Measurements from ENCODE around the genes PLGRKT and ERMP1.

DNA sequence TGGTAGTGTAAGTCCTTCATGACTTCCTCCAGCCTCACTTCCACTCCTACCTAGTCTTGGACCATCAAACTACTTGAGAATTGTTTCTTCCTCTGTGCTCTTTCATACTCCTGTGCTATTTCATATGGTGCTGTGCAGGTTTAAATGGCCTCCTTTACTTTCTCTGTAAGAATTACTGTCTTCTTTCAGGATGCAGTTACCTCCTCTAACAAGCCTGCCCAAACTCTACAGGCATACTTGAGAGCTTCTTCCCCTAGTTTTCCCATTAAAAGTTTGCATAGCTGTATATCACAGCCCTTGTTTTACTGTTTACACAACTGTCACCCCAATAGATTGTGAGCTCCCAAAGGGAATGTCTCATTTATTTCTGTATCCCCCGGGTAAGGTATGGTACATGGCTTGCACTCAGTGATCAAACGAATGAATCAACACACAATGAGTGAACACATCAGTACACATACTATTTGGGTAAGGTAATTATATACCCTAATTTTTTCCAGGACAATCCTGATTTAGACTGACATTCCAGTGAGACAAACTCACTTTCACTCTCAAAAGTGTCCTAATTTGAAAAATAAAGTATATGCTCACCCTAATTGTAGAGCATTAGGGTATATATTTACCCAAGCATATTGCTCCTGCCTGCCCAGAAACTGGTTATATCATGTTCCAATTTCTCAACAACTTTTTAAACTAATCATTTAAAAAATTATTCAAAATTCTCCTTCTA, 190.0 kb downstream of the GLIS3 start:
CAGE:
- cytosol, long polyA minus RNA: no peak
- cytosol, long polyA plus RNA: no peak
- long polyA plus RNA: no peak
- nucleus, long polyA minus RNA: no peak
- nucleus, long polyA plus RNA: no peak

DNA sequence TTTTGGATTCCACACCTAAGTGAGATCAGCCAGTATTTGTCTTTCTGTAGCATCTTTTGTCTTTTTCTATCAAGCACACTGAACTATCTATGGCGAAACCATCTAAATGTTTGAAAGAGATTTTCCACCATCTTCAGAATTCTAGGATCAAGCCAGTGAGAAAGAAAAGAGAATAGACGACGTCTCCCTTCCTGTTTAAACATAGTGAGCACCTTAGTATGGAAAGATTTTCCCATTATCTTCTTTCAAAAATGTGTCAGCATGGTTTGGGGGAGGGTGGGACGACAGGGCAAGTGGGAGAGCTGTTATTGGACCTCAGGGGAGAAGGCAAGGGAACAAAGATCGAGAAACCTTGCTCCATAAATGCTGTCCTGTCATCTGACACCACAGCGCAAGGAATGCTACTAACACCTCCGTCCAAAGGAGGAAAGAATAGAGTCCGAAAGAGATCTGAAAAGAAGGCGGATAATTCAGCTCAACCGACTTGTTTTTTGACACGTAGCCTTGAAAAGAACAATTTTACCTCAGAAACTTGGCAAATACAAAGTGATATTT, 156.0 kb downstream of the GLIS3 start:
CAGE:
- cytosol, long polyA minus RNA: no peak
- cytosol, long polyA plus RNA: no peak
- long polyA plus RNA: no peak
- nucleus, long polyA minus RNA: no peak
- nucleus, long polyA plus RNA: no peak

DNA sequence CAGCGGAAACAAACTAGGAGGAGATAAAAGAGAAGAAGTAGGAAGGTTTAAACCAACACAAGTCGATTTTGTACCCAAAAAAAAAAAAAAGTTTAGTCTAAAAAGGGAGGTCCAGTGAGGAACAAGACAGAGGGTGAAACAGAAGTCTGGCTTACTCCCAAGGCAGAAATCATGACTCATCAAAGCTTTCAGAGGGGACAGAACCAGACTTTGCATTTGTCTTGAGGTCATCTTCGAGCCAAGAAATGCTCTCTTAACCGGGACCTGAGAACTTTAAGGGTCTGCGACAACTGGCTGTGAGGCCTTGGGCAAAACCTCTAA, 2.9 kb downstream of the GLIS3 start:
CAGE:
- cytosol, long polyA minus RNA: no peak
- cytosol, long polyA plus RNA: no peak
- long polyA plus RNA: no peak
- nucleus, long polyA minus RNA: no peak
- nucleus, long polyA plus RNA: no peak

CAGE:
- cytosol, long polyA minus RNA: no peak
- cytosol, long polyA plus RNA: no peak
- long polyA plus RNA: no peak
- nucleus, long polyA minus RNA: no peak
- nucleus, long polyA plus RNA: no peak
Observed at GRCh38 chr9:4298452-4298806, 1.4 kb downstream of the GLIS3 start.

DNA sequence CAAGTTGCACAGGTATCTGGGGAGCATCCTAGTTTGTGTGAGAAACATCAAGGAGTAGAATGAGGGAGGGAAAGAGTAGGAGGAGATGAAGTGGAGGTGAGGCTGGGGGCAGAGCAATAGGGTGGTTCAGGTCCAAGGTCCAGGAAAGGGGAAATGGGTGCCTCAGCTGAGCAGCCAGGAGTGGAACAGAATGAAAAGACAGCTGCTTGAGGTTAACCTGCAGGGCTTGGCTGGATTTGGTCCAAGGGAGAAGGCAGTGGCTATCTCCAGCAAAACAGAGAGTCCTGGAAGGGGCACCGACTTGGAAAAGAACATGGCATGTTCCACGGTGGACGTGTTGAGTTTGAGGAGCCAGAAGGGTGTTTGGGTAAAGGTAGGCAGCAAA, 5.3 kb downstream of the SLC1A1 start:
CAGE:
- cytosol, long polyA minus RNA: no peak
- cytosol, long polyA plus RNA: no peak
- long polyA plus RNA: no peak
- nucleus, long polyA minus RNA: no peak
- nucleus, long polyA plus RNA: no peak

DNA sequence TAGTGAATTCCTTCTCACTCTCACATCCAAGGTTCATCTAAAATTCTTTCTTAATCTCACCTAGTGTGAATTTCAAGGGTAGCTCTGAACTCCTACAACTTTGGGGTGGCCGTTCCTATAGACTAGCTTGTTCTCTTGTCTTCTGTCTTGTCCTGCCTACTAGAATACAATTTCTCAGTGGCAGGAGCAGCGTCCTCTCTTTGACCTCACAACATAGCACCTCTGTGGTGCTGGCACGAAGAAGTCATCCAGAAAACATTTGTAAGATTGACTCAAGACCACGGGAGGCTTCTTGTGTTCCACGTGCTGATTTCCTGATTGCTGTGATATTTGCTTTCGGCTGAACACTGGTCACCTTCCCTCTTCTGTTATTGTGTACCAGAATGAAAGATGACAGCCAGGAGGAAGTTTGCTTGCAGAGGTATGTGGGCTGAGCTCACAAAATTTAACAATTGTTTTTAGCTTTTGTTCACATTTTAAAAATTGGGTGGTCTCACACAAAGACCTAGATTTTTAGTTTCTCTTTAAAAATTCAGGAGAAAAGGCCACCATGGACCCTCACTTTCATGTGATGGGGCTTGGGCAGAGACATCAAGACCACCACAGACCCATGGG, 27.1 kb downstream of the SLC1A1 start:
CAGE:
- cytosol, long polyA minus RNA: no peak
- cytosol, long polyA plus RNA: no peak
- long polyA plus RNA: no peak
- nucleus, long polyA minus RNA: no peak
- nucleus, long polyA plus RNA: no peak

DNA sequence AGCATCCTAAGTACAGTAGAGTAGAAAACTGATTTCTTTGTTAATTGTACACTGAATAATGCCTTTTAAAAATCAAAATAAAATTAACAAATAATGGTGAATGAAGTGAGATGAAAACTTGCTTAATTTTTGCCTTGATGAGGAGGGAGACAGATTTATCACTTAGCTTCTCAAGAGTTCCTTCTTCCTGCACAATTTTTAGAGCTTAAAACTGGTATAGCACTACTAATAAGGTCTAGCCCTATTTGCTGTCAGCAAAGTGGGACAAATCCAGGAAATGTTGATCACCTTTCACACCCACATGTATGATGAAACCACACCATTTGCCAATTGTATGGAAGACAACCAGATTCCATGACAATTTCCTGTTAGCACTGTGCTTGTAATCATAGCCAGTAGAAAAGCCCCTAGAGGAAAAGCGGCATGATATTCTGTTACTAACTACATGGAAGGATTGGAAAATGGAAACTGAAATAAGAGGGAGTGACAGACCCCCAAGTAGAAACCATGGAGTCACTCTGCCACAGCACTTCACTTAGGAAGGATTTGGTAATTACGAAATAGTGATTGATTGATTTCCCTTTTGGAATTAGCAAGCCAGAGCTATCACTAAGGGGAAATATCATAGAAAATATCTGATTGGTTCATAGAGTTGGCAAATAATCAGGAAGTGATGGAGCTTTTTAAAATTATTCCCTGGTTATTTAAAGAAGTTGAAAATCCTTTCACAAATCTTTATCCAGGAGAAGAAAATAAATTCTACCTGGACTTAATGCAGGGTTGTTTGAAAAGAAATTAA, 923 bp downstream of the SPATA6L start:
CAGE:
- cytosol, long polyA minus RNA: no peak
- cytosol, long polyA plus RNA: no peak
- long polyA plus RNA: no peak
- nucleus, long polyA minus RNA: no peak
- nucleus, long polyA plus RNA: no peak

CAGE:
- cytosol, long polyA minus RNA: no peak
- cytosol, long polyA plus RNA: no peak
- long polyA plus RNA: no peak
- nucleus, long polyA minus RNA: no peak
- nucleus, long polyA plus RNA: no peak
Observed at GRCh38 chr9:4718890-4719479, 22.0 kb downstream of the AK3 start.

DNA sequence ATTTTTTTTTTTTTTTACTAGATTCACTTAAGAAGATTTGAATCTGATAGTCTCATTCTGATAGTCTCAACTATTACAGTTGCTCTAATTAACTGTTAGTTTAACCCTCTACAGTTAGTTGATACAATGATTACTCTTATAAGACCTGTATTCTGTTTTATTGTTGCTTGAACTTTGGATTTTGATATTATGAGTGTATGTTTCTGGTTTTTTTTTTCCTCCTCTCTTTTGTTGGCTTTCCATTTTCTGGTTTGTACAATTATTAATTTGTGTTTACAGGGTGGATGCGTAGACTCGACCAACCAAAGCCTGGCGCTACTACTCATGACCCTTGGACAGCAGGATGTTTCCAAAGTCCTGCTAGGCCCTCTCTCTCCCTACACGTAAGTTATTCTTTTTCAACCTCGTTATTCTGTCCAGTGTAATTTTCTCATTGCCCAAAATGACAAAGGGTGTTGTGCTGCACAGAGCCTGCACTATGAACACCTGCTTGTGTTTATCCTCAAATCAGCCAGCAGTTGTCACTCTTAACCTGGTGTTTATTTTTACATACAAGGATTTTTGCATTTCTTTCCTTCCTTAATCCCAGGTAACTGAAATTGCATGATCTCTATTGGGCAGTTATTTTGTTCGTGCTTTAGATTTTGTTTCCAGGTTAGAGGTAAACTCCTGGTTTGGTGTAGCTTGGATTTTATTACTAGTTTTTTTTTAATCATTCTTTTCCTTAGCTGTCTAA, 56.6 kb downstream of the RCL1 start:
CAGE:
- cytosol, long polyA minus RNA: no peak
- cytosol, long polyA plus RNA: no peak
- long polyA plus RNA: no peak
- nucleus, long polyA minus RNA: no peak
- nucleus, long polyA plus RNA: no peak

DNA sequence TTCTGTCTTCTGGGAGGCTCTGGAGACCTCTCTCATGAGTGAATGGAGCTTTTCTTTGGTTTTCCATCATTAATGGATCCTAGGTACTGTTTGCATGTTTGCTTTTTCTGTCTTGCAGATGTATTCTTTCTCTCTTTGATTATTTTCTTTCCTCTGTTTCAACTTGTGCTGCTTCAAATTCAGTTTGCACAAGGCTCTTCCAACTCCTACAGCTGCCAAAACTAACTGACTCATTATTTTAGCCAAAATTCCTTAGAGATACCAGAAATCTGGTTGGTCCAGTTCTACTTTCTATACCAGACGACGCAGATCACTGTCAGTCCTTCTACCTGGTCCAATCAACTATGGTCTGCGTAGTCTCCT, 52.0 kb upstream of the JAK2 start:
CAGE:
- cytosol, long polyA minus RNA: no peak
- cytosol, long polyA plus RNA: no peak
- long polyA plus RNA: no peak
- nucleus, long polyA minus RNA: no peak
- nucleus, long polyA plus RNA: no peak

DNA sequence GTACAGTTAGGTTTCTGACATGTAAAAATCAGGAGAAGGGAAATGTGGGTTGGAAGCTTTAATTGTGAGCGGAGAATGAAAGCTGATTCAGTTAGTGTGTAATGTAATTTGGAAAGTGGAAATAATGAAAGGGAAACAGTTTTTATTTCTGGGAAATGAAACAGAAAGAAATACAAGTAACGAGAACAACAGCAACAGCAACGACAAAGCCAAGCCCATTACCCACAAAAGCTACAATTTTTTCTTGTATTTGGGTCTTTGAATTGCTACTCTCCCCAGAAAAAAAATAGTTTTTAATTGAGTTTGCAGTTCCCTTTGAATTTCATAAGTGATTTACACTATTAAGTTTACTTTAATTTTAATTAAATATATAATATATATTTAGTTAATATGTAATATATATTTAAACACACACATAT, 48.7 kb upstream of the JAK2 start:
CAGE:
- cytosol, long polyA minus RNA: no peak
- cytosol, long polyA plus RNA: no peak
- long polyA plus RNA: no peak
- nucleus, long polyA minus RNA: no peak
- nucleus, long polyA plus RNA: no peak

CAGE:
- cytosol, long polyA minus RNA: no peak
- cytosol, long polyA plus RNA: no peak
- long polyA plus RNA: no peak
- nucleus, long polyA minus RNA: no peak
- nucleus, long polyA plus RNA: no peak
Observed at GRCh38 chr9:4986234-4986928, 1.3 kb downstream of the JAK2 start.

CAGE:
- cytosol, long polyA minus RNA: no peak
- cytosol, long polyA plus RNA: no peak
- long polyA plus RNA: no peak
- nucleus, long polyA minus RNA: no peak
- nucleus, long polyA plus RNA: no peak
Observed at GRCh38 chr9:5044076-5044631, 59.1 kb downstream of the JAK2 start.

DNA sequence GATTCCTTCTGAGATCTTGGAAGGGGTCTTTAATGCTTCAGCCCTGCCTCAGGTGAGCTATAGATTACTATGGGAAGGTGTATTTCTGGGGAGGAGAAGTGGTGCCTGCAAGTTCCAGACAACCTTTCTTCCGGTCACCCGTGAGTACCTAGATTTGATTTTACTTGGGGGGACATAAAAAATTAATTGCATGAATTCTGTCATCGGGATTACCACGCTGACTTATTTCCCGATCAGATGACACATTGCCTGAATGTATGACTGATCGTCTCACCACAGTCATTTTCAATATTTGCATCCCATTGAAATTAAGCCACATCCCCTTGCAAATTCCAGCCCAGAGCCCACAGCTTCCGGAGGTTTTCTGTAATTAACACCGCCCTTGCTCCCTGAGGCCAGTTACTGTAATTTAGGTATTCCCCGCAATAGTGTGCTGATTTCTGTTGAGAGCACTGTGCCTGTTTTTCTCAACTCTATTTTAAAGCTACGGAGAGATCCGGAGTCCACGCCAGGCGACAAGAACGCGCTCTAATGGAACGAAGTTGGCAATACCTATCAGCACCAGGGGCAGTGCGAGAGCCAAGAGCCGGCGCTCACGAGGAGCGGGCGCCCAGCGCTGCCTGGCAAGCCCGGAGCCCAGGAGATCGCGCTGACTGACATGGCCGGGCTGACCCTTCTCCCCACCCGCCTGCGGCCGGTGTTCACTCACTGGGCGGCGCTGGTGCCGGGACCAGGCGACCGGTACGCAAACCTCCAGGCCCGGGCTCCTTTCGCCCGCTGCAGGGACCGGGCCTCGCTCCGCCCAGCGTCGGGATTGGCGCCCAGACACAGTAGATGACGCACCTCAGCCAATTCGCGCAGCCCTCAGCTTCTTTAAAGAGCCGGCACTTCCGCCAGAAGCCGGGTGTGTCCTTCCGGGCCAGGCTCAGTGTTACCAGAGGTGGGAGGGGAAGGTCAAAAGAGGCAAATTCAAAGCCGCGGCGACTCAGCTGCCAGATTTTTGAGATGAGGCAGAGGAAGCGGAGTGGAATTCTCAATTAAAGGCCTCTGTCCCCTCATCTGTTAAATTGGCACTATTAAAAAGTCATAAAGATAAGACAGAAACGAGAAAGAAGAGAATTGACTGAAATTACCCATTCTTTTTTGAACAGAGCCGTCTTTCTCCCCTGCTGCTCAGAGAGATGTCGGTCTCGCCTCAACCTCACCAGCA, at the start of gene PLGRKT:
Gene PLGRKT, minus strand, starts transcription at position 846 of the 1,210 bp plus-strand sequence.
CAGE:
- cytosol, long polyA minus RNA: no peak
- cytosol, long polyA plus RNA: no peak
- long polyA plus RNA: no peak
- nucleus, long polyA minus RNA: start-site peak on the minus strand centred at position 804 of the sequence, 86 bp wide, 14 reads
- nucleus, long polyA plus RNA: no peak

CAGE:
- cytosol, long polyA minus RNA: no peak
- cytosol, long polyA plus RNA: no peak
- long polyA plus RNA: no peak
- nucleus, long polyA minus RNA: no peak
- nucleus, long polyA plus RNA: no peak
Observed at GRCh38 chr9:5558048-5558671, 47.8 kb downstream of the PDCD1LG2 start.

DNA sequence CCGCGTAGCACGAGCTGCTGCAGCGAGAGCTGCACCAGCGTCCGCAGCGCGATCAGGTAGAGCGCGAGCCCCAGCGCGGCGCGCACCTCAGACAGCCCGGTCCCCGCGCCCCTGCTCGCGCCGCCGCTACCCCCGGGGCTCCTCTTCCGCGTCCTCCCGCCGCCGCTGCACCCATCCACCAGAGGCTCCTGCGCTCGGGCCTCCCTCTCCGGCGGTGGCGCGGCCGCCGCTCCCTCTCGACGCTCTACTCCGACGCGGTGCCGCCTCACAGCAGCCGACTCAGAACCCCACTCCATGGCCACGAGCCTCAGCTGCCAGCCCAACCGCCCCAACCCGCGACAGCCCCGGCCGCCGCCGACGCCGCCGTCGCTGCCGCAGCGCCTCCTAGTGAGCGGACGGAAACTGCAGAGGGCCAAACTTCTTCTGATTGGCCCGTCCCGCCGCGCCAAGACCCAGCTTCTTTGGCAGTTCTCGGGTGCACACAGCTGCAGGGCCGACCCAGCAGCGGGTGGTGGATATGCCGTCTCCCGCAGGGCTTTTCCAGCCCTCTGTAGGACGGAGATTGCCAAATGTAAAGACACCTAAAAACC, at the start of gene ERMP1:
Gene ERMP1, minus strand, starts transcription at position 386 of the 590 bp plus-strand sequence.
CAGE:
- cytosol, long polyA minus RNA: no peak
- cytosol, long polyA plus RNA: no peak
- long polyA plus RNA: no peak
- nucleus, long polyA minus RNA: start-site peak on the minus strand centred at position 299 of the sequence, 7 bp wide, 7 reads; start-site peak on the minus strand centred at position 398 of the sequence, 14 bp wide, 5 reads
- nucleus, long polyA plus RNA: start-site peak on the minus strand centred at position 342 of the sequence, 24 bp wide, 42 and 64 reads in 2 replicates

CAGE:
- cytosol, long polyA minus RNA: no peak
- cytosol, long polyA plus RNA: no peak
- long polyA plus RNA: no peak
- nucleus, long polyA minus RNA: no peak
- nucleus, long polyA plus RNA: no peak
Observed at GRCh38 chr9:6008842-6009077, 478 bp upstream of the KIAA2026 start.

DNA sequence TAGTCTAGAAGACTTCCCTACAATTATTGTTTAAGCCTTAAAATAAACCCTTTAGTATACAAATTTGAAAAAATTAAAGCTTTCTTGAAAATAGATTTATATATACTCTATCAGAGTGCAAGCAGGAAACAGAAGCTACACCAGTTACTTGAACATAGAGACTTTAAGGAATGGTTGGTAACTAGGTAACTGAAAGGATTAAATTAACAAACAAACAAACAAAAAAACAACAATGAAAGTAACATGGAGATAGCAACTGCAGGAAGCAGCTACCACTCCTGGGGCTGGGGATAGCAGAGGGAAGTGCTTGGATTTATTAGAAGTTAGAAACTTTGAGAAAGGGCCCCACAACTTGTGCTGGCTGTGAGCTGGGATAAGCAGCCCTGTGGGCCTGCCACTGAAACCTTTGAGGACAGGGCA, 91.2 kb upstream of the RANBP6 start:
CAGE:
- cytosol, long polyA minus RNA: no peak
- cytosol, long polyA plus RNA: no peak
- long polyA plus RNA: no peak
- nucleus, long polyA minus RNA: no peak
- nucleus, long polyA plus RNA: no peak

GRCh38 chr9:6481389-6482128, 68.6 kb downstream of the UHRF2 start:
CAGE:
- cytosol, long polyA minus RNA: no peak
- cytosol, long polyA plus RNA: no peak
- long polyA plus RNA: no peak
- nucleus, long polyA minus RNA: no peak
- nucleus, long polyA plus RNA: no peak

DNA sequence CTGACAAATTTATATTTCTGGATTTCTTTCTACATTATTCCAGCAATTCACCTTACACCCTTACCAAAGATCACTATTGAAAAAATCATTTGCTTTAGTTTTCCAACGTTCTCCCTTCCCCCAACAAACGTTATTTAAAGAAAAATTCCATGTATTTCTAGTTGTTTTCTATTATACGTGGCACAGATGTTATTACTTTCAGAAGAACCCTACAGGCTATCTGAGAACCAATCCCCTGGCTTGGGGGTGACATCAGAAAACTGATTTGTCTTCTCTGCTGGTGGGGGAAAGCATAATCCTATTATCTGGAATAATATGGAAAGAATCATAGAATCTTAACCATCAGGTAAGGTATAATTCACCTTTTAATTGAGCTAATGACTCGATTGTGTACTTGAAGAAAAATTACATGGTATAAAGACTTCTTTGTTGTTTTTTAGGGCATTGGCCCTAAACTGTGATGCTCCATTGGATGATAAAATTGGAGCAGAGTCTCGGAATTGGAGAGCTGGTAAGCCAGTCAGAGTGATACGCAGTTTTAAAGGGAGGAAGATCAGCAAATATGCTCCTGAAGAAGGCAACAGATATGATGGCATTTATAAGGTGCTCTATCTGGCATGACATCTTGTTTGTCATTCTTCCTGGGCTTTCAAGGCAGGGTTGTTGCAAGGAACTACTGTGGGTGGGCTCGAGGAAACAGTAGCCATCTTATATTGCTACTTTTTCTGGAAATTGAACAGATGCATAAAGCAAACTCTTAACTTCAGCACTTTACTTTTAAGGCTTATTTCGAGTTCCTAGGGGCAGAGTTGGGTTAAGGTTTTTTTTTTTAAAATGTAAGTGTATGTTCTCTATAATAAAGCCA, 84.0 kb downstream of the UHRF2 start:
CAGE:
- cytosol, long polyA minus RNA: no peak
- cytosol, long polyA plus RNA: no peak
- long polyA plus RNA: no peak
- nucleus, long polyA minus RNA: no peak
- nucleus, long polyA plus RNA: no peak